ENCODE data around the genes APOL5 and APOL4.

DNA sequence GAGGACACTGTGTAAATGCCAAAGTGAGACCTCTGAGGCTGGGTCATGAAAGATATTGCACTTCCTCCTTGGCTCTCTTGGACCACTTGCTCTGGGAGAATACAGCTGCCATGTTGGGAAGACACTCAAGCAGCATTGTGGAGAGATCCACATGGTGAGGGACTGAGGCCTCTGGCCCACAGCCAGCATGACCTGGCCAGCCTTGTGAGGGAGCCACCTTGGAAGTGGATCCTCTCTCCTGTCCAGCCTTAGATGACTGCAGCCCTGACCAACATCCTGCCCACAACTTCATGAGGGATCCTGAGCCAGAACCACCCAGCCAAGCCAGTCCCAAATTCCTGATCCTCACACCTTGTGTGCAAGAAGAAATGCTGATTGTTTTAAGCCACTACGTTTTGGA is 30.4 kb downstream of the MB start:
- RRBS = no CpG with 5 or more reads among the region's 1 CpG

GRCh38 chr22:35646531-35647133 is 1.6 kb upstream of the APOL6 start:
- RRBS = no CpG with 5 or more reads among the region's 15 CpGs

DNA sequence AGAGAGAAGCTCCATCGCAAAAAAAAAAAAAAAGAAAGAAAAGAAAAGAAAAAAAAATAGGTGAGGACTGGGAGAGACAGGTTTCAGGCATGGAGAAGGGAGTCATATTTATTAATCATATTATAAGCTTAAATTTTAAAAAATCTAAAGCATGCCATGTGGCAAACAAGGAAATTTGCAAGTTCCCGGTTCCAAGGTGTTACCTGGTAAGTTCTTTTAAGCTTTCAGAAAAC is at the start of gene APOL5:
Gene APOL5 (plus strand): TSS at position 152 of the 233 bp plus-strand sequence.
- RRBS = no CpG with 5 or more reads among the region's 2 CpGs

DNA sequence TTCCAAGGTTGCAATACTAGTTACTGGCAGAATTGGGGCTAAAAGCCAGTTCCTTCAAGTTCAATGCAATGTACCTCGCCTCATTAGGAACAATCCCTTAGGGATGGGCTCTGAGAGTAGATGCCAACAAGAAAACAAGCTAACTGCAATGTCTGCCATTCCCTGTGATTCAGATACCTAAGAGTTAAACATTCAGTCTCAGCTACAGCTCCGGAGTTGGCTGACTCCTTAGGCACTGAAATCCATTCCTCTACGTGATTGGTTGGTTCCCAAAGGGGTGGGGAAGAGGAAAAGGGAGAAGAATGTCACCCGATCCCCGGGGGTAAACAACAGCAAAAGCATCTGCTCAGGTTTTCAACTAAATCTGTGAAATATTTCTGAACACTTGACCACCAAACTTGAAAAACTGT is 114.2 kb downstream of the RBFOX2 start:
- RRBS = 0% methylated on average over 3 of the region's 5 CpGs

DNA sequence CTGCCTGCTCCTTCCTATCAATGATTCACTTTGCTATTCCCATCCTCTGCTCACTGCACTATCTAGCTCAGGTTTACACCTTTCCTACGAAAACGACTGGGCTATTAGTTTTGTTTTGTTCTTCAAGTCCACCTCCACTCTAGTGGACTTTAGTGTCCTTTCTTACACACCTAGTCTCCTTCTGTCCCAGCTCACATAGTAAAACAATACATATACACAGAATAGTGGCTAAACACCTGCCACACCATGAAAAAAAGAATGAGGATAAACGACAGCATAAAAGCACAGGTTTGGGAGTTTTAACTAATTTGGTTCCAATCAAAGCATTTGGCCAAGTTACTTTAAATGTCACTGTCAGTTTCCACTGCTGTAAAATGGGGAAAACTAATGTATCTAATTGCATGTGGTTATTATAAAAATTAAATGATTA is 108.8 kb downstream of the RBFOX2 start:
- RRBS = no CpG with 5 or more reads among the region's 3 CpGs

DNA sequence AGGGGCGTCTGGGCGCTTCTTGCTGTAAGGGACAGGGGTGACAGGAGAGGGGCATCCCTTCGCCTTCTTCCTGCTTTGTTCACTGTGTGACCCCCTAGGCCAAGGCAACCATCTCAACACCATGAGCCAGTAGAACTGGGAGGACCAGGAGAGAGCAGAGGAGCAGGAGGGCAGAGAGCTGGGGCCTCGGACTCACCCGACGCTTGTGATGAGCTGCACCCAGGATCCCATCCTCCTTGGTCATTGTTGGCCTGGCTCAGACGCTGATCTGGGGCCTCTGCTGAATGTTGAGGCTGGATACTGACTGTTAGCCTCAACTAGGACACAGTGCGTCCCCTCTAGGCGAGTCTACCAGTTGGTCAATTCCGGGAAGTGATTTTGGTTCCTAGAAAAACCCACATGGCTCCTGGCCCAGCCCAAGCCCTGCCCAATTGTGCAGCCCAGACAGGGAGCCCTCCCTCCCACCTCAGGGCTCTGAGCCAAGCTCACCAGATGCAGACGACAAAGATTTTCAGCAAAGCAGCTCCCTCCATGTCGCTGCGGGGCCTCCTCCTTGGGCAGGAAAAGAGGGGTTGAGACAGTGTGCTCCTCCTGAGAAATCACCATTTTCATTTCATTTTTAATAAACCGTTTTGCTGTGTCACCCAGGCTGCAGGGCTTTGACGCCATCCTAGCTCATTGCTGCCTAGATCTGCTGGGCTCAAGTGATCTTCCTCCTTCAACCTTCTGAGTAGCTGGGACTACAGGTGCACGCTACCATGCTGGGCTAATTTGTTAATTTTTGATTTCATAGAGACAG is at the start of gene APOL4:
Gene APOL4 (minus strand): TSS at position 306 of the 799 bp plus-strand sequence.
- RRBS = no CpG with 5 or more reads among the region's 16 CpGs

DNA sequence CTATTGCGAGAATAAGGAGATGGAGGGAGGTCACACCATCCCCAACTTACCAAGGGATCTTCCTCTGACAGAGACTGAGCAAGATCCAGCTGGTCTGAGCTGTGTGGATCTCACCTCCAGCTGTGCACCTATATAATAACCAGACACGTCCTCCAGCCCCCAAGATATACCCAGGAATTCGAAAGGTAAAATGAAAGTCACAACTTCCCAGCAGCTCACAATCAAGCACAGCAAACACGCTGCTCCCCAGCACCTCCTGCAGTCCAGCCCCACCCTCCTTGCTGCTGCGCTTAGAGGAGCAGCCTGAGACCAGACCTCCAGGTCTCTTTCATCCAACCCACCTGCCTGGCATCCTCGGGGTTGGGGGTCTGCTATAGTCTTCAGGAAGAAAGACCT is 3.0 kb upstream of the APOL4 start:
- RRBS = no CpG with 5 or more reads among the region's 6 CpGs

GRCh38 chr22:36236277-36237008 is 2.9 kb downstream of the APOL2 start:
- RRBS = 33% methylated on average over 1 of the region's 12 CpGs

DNA sequence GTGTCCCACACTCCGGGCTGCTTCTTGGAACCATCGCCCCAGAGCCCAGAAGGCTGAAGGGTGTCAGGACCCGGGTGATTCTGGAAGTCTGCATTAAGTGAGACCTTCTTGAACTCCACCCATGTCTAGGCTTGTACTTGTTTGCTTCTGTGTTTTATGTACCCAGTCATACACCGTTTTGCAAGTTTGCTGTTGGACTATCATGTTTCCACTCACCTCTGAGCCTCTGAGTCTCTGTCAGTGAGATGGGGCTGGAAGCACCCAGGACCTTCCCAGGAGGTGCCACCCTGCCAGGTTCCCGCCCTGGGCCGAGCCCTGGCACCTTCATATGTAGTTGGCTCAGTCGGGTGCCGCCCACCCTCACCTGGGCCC is 34.9 kb downstream of the APOL1 start:
- RRBS = 96% methylated on average over 3 of the region's 8 CpGs

DNA sequence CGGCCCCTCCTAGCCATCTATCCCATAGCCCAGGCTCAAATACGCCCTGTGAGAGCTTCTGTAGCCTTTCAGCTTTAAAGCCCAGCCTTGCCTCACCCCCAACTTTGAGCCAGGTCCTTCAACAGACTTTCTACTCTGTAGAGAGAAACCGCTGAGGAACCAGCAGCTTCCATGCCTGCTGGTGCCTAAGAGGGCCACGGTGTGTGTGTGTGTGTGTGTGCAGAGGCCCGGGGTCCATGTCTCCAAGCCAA is 42.2 kb downstream of the APOL1 start:
- RRBS = 100% methylated on average over 1 of the region's 5 CpGs

DNA sequence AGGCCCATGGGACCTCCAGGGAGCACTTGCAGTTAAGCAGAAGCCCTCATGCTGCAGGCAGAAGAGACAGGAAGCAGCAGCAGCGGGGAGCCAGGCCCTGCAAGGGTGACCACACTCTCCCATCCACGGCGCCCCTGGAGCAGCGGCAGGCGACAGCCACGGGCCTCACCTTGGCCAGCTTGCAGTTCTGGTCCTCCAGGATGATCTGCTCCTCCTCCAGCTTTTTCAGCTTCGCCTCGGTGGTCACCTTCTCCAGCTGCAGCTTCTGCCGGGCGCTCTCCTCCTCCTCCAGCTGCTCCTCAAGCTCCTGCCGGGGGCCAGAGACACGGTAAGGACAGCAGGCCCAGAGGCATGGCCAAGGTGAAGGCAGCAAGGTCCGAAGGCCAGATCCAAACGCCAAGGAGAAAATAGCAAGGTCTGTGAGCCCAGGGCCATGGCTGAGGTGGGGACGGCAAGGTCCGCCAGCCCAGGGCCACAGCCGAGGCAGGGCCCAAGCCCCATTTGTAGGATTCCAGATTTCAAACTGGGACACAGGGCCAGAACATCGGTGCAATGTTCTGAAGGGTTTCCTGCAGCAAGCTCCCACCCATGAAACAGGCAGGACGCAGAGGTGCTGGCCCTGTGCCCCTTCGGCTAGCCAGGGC is 47.1 kb downstream of the APOL1 start:
- RRBS = no CpG with 5 or more reads among the region's 20 CpGs

- RRBS = no CpG with 5 or more reads among the region's 8 CpGs
Measured at GRCh38 chr22:36307727-36308206, 54.8 kb downstream of the APOL1 start.

GRCh38 chr22:36317489-36318232 is 64.7 kb downstream of the APOL1 start:
- RRBS = 94% methylated on average over 4 of the region's 17 CpGs

GRCh38 chr22:36335335-36335827 is 52.4 kb downstream of the MYH9 start:
- RRBS = 5% methylated on average over 3 of the region's 9 CpGs

- RRBS = 85% methylated on average over 2 of the region's 17 CpGs
Measured at GRCh38 chr22:36367106-36367881, 20.5 kb downstream of the MYH9 start.

DNA sequence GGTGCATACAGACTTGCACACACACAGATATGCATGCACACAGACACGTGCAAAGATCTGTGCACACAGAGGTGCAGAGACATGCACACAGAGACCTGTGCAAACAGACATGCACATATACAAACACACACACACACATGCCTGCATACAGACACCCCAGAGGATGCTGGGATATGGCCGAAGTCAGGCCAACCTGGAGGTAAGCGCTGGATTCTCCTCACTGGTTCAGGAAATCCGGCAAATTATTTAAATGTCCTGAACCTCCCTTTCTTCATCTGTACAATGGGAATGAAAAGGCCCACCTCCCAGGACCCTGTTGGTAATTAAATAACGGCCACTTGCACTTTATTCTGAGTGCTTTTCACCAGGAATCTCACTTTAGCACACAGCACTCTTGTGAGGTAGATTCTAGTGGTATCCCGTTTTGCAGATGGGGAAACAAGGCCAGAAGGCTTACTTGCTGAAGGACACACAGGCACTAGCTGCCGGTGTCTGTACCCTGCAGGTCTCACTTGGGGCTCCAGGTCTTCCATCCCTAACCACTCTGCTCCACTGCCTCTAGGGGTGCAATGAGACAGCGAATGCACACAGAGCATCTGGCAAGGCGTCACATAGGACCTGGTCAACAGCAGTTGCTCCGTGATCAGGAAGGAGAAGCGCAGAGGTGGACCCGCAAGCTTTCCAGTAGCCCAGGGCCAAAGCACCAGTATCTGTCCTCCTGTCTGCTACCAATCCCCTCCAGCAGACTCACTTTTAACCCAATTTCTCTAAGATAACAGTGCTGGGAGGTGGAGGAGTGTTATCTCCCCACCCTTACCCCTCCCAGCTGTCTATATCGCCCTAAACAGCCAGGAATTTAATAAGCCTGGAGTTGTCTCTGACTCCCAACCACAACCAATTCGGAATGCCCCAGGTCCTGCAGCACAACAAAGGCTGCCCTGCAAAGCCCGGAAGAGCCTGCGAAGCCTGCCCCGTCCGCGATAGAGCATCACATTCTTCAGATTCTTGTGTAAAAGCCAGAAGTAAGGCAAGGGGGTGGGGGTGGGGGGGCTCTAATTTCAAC is 19.6 kb downstream of the MYH9 start:
- RRBS = no CpG with 5 or more reads among the region's 19 CpGs

- RRBS = 3% methylated on average over 13 of the region's 38 CpGs
Measured at GRCh38 chr22:36387302-36387618, 507 bp downstream of the MYH9 start.

- RRBS = no CpG with 5 or more reads among the region's 9 CpGs
Measured at GRCh38 chr22:36442504-36442820, 39.0 kb downstream of the TXN2 start.

DNA sequence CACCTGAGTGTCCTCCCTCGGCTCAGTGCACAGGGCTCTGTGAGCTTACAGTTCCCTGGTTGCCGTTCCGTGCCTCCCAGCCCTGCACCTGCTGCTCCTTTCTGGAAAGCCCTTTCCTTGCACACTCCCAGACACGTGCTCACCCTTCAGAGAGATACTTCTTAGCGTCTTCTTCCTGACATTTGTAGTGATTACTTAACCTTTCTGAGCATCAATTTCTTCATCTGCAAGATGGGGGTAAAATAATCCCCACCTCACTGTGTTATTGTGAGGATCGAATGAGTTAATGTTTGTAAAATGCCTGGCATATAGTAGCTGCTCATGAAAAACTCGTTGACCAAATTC is 25.5 kb downstream of the TXN2 start:
- RRBS = no CpG with 5 or more reads among the region's 7 CpGs

DNA sequence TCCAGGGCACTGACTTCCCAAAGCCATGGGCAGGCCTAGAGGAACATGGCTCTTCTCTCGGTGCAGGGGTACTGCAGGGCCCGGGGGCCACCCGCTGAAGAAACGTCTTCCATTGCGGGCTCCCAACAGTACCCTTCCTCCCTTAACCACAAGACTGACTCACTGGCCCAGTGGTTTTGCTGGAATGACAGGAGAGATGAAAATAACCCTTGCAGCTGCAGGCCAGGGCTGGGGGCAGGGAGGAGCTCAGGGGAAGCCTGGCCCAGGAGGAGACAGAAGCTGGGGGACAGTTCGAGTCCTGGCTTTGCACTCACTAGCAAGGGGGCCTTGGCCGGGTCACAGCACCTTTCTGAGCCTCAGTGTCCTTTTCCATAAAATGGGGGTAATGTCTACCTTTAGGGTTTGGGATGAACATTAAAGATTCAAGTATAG is 13.4 kb downstream of the TXN2 start:
- RRBS = no CpG with 5 or more reads among the region's 7 CpGs